Left lobe of liver (tissue), 1 donor: ENCODE measurements around the genes COX7A2L and HAAO.

DNA sequence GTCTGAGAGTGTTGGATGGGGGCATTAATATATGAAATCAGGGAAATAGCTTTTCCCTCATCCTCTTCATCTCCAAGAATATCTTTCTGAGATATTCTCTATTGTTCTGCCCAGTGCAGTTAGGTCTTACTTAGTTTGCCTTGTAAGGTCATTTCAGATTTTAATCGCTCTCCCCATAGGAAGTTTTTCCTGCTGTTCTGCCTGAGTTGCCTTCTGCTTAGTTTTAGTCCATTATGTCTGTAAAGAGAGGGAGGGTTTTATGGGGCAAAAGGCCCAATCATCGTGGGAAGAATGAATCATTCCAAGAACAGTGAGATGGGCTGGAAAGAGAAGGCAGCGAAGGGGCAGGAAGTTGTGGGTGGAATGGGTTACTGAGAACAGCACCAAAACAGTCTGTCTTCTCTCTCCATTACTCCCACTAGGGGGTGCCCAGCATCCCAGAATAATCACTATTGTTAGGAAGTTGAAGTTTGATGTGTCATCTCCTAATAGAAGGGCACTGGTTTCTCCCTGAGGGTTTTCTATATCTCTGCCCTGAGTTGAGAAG lies 76.4 kb upstream of the MAP4K3 start:
- PRO-cap: no peak

- PRO-cap: no peak
Measured at GRCh38 chr2:40238163-40238835, 213.6 kb downstream of the SLC8A1 start.

- PRO-cap: no peak
Measured at GRCh38 chr2:40352580-40353382, 99.1 kb downstream of the SLC8A1 start.

GRCh38 chr2:40394454-40395211 lies 57.3 kb downstream of the SLC8A1 start:
- PRO-cap: no peak

DNA sequence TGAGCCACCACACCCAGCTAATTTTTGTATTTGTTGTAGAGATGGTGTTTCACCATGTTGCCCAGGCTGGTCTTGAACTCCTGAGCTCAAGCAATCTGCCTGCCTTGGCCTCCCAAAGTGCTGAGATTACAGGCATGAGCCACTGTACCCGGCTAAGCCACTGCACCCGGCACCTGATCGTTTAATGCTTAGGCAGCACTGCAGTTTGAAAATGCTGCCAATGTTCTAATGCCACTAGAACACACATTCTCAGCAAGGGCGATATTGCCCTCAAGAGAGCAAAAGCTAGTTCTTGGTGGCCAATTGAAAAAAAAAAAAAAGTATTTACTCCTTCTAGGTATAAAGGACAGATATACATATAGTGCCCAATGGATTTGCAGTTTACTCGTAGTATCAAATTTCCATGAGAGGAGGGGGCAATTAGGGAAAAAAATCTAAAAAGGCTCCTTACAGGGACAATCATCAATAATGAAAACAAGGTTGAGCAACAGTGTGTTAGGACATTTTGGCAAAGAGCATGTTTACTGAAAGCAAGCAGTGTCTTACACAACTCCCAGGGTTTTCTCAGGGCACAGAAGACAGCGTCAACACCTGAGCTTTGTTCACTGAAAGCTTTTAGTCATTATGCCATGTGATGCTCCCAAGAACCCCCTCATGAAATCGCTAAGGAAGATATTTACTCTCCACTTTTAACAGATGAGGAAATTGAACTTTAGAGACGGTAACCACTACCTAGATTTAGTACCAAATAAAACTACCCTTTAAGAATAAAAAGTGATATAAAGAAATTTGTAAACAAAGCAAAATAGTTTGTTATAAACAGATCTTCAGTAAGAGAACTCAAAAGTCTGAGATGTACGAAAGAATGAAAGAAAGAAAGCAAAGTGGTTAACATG lies 199.8 kb upstream of the PKDCC start:
- PRO-cap: unidirectional peak, minus-strand start at position 183 of the sequence; unidirectional peak, plus-strand start at position 622 of the sequence; unidirectional peak, plus-strand start at position 703 of the sequence

- PRO-cap: unidirectional peak, plus-strand start at chr2:41895323; unidirectional peak, plus-strand start at chr2:41895408; unidirectional peak, plus-strand start at chr2:41895426
Measured at GRCh38 chr2:41894847-41895764, 152.7 kb upstream of the PKDCC start.

DNA sequence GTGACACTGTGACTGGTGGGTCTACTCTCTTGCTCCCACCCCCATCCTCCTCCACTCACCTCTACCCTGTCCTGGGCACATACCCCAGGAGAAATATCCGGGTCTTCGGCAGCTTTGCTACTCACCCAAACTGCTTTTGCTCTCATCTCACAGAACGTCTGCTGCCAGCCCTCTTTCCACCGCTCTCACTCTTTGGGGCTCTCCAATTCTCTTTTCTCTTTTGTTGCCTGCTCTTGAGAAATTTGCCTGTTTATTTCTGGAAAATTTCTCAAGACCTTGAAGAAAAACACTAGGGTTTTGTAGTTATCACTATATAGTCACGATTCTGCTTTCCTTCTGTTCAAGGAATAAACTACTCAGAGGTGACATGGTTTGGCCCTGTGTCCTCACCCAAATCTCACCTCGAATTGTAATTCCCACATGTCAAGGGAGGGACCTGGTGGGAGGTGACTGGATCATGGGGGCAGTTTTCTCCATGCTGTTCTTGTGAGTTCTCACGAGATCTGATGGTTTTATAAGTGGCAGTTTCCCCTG lies 133.7 kb upstream of the PKDCC start:
- PRO-cap: no peak

DNA sequence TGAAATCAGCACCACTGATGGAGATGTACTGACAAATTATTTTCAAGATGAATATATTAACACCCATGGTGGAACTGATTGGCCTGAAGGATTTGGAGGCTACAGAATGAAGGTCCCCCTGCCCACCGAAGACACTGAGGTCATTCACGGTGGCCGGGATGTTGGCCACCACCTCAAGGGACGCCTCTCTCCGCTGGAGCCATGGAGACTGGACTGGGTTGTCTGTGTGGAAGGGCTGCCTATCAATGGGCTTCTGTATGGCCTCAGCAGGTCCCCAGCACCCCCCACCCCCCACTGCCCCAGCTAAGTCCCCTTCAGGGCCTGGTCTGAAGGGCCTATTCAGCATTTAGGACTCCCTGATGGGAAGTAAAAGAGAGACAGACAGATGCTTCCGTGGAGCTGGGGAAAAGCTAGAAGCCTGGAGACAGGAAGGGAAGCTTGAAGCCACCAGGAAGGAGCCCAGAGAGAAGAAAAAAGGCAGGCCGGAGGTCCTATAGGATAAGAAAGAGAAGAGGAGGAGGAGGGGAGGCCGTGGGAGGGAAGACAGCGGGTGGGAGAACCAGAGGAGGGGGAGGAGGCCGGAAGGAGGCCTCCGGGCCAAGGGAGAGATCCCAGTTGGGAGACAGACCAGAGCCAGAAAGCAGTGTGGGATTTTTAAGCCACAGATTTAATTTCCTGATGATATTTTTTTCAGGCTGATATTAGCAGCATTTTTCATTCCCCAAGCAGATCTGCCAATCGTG lies 107.2 kb upstream of the PKDCC start:
- PRO-cap: unidirectional peak, plus-strand start at position 614 of the sequence

GRCh38 chr2:42054812-42055262 lies 7.0 kb downstream of the PKDCC start:
- PRO-cap: no peak

GRCh38 chr2:42360815-42361902 lies at the start of gene COX7A2L:
TSS of gene COX7A2L (minus strand) at chr2:42361217.
- PRO-cap: bidirectional peak, plus-strand start at chr2:42361243, minus-strand start at chr2:42361070; bidirectional peak, plus-strand start at chr2:42361661, minus-strand start at chr2:42361510

DNA sequence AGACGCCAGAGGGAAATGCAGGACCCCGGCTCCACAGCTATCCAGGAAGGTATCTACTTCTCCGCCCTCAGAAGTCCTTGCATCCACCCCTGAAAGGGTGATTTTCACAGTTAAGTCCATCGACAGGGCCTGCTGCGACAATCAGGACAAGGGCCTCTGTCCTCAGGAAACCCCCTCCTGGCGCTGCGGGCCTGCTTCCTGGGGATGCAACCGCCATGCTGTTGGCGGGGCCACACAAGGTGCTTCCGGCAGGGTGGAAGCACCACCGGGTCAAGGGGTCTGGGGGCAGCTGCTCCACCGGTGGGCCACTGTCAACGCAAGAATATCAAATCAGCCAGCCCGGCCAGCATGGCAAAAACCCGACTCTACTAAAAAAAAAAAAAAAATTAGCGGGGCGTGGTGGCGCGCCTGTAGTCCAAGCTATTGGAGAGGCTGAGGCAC lies 63.9 kb upstream of the COX7A2L start:
- PRO-cap: no peak

GRCh38 chr2:42492448-42493520 lies 998 bp downstream of the KCNG3 start:
- PRO-cap: no peak

GRCh38 chr2:42546506-42547444 lies 21.7 kb upstream of the MTA3 start:
- PRO-cap: no peak

DNA sequence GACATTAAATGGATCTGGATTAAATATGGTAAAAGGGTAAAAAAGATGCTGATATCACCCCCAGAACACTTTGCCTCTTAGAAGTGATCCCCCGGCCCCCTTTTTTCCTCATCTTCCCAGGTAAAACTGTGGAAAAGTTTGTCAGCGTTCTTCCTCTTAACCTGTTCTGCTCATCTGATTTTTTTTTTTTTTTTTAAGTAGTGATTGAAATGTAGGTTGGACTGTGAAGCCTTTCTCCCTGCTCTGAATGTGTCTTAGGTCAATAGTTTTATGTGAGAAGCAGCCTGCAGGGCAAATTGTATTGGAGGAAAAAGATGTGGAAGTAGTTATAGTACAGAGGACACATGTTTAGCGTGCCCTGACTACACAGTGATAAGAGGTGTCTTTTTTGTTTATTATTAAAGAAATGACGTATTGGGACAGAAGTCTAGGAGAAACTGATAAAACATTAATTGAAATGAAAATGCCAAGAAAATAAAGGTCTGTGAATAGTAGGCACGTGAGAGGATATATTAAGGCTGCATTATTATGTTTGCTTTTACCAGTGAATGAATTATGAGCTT lies 1.4 kb downstream of the MTA3 start:
- PRO-cap: no peak

GRCh38 chr2:42791919-42793234 lies at the start of gene HAAO:
TSS of gene HAAO (minus strand) at chr2:42792583.
- PRO-cap: unidirectional peak, plus-strand start at chr2:42792280; bidirectional peak, plus-strand start at chr2:42792730, minus-strand start at chr2:42792583

GRCh38 chr2:42948969-42949502 lies 156.7 kb upstream of the HAAO start:
- PRO-cap: no peak

GRCh38 chr2:43042085-43042411 lies 184.4 kb downstream of the ZFP36L2 start:
- PRO-cap: no peak

GRCh38 chr2:43047330-43047837 lies 179.0 kb downstream of the ZFP36L2 start:
- PRO-cap: no peak

GRCh38 chr2:43056855-43057401 lies 169.5 kb downstream of the ZFP36L2 start:
- PRO-cap: no peak

GRCh38 chr2:43110366-43111037 lies 115.9 kb downstream of the ZFP36L2 start:
- PRO-cap: no peak